Jejunum (tissue), 1 donor: Measurements from ENCODE around the genes PRF1 and C10orf105.

GRCh38 chr10:70440199-70440740 lies 1.2 kb downstream of the NODAL start:
- PRO-cap: no peak

DNA sequence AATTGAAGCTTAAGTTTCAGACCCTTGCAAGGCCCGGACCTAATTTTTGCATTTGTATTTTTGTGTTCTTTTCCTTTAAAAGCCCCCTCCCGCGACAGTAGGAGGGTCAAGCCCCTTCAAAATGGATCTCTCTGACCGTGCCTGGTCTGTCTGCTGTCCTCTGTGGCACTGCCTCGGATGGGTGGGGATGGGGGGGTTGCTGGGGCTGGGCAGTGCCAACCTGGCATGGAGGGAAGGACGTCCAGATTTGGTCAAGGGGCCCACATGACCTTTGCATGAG lies 17.8 kb upstream of the NODAL start:
- PRO-cap: no peak

DNA sequence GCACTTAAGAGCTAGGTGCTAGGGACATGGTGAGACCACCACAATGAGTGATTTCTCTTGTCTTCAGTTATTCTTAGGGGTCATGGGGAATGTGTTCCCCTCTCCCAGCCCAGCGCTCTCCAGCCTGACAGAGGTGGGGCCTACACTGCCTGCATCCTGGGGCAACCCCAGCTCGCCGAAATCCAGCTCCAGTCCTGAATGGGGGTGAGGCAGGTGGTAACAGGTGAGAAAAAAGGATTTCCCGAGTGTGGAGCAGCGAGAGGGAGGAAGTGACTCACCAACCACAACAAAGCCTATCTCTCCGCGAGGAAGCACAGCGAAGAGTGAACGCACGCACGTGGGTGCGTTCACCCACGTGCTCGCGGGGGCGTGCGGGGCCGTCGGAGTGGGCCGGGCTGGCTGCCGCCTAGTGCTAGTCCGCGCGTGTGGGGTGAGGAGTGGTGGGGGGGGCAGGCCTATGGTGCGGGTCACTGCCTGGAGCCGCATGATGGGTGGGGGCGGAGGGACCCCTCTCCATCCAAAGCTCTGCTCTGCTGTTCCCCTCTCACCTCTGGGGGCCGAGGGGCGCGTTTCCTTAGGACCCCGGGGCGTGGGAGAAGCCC lies 862 bp upstream of the PALD1 start:
- PRO-cap: no peak

DNA sequence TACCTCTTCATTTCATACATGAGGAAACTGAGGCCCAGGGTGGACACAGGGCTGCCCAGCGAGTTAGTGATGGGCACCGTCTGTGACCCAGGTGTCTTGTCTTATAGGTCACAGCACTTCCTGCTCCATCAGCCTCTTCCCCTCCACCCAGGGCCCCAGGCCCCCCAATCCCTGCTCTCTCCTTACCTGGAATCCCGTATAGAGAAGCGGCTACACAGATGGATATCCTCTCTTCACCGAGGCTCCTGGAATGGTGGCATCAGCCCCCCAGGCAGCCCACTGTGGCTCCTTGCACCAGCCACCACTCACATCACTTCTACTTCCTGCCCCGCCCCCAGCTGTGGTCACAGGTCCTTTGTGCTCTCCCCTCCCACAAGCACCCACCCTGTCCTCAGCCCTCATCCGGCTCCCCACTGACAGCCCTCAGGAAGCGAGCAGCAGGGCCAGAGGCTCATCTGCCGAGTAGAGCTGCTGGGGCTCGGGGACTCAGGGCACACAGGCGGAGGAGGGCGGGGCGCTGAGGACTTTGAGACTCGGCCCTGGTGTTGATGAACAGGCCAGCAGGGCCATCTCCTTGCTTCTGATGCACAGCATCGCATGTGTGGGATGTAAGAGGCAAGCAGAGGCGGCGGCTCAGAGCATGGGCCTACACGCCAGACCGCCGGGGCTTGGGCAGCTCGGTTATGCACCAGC lies at the start of gene PRF1:
PRF1 (minus strand) TSS at position 283 of the 693 bp plus-strand sequence.
- PRO-cap: bidirectional peak, plus-strand start at position 426 of the sequence, minus-strand start at position 318 of the sequence

DNA sequence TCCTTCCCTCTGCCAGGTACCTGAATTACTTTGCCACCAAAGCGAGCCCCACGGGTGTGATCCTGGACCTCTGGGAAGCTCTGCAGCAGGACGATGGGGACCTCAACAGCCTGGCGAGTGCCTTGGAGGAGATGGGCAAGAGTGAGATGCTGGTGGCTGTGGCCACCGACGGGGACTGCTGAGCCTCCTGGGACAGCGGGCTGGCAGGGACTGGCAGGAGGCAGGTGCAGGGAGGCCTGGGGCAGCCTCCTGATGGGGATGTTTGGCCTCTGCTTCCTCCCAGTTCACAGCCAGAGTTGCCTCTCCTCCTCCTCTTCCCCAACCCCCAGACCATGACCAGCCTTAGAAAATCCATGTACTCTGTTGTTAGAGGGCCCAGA lies 20.0 kb upstream of the SLC29A3 start:
- PRO-cap: no peak

- PRO-cap: no peak
Observed at GRCh38 chr10:71313781-71314199, 5.3 kb upstream of the SLC29A3 start.

- PRO-cap: no peak
Observed at GRCh38 chr10:71337093-71337642, 18.1 kb downstream of the SLC29A3 start.

DNA sequence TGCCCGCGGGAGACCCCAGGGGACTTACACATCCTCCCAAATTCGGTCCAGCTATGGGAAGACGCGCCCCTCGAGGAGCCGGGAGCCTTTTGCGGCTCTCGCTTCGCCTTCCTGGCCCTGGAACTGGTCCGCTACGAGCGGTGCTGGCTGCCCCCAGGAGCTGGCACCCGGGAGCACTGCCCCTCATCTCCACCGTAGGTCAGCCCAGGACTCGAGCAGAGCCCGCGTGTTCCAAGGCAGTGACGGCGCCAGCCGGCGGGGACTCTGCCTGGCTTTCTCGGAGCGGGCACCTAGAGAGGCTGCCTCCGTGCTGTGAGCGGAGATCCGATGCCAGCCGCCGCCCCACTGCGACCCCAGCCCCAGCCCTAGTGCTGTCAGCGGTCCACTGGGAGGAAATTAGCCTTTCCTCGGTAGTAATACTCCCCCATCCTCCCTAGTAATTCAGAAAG lies 1.2 kb downstream of the CDH23 start:
- PRO-cap: no peak

DNA sequence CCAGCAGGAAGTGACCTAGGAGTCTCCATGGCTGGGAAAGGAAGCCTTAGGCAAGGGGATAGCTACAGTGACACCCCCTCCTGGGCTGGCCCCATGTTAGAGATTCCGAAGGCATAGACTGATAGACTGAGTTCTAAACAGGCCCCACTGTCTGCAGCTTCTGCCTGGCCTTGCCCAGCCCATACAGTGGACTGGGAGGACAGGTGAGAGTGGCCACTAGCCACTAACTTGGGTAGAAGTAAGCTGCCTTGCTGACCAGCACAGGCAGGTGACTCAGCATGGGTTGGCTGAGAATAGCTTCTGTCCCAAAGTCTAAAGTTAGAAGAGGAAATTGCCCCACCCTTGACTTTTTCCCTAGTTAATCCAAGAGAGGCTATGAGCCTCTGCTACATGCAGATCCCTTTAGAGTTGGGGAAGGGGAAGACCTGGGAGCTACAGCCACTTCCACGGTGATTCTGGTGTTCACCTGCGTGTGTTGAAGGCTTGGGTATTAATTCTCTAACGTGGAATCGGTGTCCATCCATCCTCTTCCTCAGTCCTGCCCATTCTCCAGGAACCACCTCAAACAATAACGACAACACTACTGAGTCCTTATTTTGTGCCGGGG lies 106.1 kb downstream of the C10orf105 start:
- PRO-cap: bidirectional peak, plus-strand start at position 405 of the sequence, minus-strand start at position 211 of the sequence

- PRO-cap: no peak
Observed at GRCh38 chr10:71679458-71680162, 40.0 kb downstream of the C10orf105 start.

DNA sequence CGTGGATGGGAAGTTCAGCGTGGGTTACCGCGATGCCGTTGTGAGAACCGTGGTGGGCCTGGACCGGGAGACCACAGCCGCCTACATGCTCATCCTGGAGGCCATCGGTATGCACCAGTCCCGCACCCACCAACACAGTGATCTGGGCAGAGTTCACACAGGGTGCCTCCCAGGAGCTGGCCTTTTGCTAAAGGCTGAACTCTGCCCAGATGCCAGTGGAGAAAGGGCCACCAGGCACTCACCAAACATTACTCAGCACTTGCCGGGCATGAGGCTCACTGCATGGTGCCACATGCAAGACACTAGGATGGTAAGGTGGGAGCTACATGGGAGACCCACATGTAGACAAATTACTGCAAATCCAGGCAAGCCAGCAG lies 10.5 kb downstream of the C10orf105 start:
- PRO-cap: unidirectional peak, minus-strand start at position 130 of the sequence

- PRO-cap: no peak
Observed at GRCh38 chr10:71717266-71718214, 2.0 kb downstream of the C10orf105 start.

GRCh38 chr10:71719570-71720443 lies at the start of gene C10orf105:
Gene C10orf105, minus strand, starts transcription at chr10:71719778.
- PRO-cap: no peak

DNA sequence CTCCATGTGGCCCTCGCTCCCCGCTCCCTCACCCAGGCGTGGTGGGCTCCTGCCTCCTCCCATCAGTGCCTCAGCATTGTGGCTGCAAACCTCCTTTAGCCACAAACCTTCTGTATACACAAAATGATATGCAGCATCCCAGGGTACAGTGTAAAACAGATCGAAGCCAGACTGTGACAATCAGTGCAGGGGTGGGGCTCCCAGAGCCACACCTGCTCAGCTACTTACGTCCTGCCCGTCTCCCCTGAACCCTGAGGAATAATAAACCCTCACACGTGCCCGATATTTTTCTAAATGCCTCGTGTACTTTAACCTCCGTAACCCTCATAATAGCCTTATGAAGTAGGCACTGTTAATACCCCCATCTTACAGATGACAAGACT lies 7.2 kb upstream of the C10orf105 start:
- PRO-cap: no peak

- PRO-cap: unidirectional peak, minus-strand start at chr10:71727869; unidirectional peak, minus-strand start at chr10:71727884
Observed at GRCh38 chr10:71727714-71728874, 8.5 kb upstream of the C10orf105 start.

- PRO-cap: no peak
Observed at GRCh38 chr10:71747945-71748515, 25.3 kb downstream of the VSIR start.

DNA sequence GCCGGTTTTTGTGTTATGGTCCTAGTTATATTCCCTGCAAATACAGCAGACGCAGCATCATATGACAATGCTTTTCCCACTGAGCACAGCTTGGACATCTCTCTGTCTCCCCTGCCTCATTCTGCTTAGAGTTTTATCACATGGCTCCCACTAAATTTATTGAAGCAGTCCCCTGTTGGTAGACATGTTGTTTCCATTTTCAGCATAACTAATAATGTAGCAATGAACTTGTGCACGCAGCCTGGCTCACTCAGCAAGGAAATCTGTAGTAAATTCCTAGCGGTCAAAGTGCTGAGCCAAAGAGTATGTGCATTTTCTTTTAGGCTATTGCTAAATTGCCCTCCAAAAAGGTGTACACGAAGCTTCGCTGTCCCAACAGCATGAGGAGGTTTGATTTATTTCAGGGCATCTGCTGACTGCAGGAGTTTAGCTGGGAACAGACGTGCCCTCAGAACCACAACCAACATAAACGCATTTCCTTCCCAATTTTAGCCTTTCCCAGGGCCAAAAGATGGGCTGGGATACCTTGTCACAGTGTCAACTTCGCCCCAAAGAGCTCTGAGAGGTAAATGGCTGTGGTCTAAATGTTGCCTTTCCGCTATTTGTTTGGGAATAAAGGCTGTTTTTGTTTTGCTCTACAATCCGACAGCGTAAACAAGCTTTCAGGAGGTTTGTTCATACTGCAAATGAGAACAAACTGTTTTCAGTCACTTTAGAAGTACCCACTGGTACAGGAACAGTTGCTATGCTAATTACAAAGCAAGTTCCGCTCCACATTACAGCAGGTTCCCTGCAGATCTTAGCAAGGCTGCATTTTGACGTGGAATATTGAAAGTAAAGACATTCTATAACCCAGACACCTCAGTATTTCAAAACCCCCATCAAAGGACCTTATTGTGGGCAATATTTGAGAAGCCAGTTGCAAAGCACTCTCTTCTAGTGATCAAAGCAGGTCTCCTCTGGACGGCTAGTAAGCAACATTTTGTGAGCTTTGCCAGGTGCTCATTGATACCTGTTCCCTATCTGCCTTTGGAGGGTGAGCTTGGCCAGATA lies 16.8 kb downstream of the VSIR start:
- PRO-cap: no peak

GRCh38 chr10:71774206-71774769 lies 968 bp upstream of the VSIR start:
- PRO-cap: no peak

- PRO-cap: no peak
Observed at GRCh38 chr10:71836845-71837125, 14.3 kb downstream of the PSAP start.

- PRO-cap: no peak
Observed at GRCh38 chr10:71921429-71922230, 42.6 kb upstream of the CHST3 start.